ENCODE results near the gene GOLGA6A.

DNA sequence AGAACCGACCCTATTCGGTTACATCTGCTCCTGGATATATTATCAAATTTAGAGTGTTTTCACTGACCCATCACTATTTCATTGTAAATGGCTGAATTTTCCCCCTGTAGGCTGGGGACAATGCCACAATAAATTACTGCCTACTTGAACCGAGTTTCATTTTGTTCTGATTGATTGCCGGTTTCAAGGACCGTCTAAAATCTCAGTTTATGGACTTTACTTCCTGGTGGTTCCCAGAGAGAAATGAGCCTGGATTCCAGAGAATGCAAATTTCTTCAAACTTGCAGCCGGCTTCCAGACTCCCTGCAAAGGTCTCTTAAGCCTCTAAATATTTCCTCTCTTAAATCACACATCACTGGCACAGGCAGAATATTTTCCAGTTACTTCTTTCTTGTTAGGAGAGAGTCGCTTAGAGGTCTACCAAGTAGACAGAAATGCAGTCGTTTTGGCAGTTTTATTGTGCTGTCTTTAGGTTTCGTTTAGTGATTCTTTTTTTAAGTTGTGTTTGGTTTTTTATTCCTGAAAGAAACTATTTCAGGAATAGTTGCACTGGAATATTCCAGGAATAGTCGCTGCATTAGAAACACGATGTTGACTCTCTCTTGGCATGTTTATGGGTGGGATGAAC is 284.2 kb upstream of the NR2E3 start:
- RRBS = 18% methylated on average over 3 of the region's 11 CpGs

DNA sequence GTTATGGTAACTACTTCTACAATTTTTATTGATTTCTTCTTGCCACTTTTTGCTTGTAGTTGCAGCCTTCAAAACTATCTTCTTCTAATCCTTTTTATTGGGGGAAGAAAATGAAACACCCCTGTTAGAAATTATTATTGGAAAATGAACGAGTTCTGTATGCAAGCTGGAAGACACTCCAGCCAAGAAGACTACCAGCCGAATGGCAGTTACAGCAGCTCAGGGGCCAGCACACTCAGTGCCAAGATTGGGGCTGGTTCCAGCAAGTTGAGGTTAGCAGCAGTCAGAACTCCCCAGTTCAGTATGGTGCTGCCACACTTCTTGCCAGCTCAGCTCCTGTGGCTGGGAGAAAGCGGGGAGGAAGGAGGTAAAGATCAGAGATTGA is 280.3 kb upstream of the NR2E3 start:
- RRBS = no CpG with 5 or more reads among the region's 3 CpGs

- RRBS = no CpG with 5 or more reads among the region's 2 CpGs
These were observed 184.3 kb upstream of the NR2E3 start for GRCh38 chr15:71626137-71626445.

DNA sequence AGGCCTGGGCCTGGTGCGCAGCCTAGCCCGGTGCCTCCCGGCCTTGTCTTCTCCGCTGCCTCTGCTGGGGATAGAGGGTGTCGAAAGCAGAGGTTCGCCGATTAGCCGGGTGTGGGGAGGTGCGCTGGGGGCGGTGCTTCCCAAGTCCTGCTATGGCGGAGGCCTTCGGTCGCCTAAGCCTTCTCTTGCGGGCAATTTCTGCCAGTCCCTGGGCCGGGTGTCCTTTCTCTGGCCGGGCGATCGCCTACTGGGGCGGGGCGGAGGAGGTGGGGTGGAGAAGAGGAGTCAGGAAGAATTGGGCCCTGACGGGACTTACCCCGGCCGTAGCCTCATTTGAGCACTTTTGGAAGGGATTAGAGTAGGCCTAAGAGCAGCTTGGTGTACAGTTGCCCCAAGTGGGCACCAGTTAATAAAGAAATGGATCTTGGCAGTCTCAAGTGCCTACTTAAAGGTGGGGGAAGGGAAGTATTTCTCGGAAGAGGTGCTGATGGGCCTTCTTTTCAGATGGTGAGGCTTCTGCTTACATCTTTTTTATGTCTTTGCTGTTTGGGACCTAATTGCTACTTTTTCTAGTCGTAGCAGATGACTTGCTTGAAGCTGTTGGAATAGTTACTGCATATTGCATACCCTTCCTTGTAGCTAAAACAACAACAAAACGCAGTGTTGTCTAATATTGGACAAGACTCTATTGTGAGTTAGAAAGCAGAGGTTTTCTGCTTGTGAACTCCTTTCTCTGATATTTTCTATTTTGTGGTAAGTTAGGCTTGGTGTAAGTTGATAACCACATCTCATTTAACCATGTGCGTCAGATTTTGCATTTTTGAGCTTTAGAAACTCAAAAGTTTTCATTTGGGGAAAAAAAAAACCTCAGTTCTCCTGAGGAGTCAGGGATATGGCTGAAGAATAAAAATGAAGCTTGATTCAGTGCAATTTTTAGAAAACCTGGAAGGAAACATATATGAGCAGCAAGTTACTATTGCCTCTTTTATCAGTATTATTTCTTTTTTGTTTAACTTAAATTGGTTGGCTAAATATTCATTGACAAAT is 1.3 kb downstream of the ARIH1 start:
- RRBS = 3% methylated on average over 15 of the region's 27 CpGs

DNA sequence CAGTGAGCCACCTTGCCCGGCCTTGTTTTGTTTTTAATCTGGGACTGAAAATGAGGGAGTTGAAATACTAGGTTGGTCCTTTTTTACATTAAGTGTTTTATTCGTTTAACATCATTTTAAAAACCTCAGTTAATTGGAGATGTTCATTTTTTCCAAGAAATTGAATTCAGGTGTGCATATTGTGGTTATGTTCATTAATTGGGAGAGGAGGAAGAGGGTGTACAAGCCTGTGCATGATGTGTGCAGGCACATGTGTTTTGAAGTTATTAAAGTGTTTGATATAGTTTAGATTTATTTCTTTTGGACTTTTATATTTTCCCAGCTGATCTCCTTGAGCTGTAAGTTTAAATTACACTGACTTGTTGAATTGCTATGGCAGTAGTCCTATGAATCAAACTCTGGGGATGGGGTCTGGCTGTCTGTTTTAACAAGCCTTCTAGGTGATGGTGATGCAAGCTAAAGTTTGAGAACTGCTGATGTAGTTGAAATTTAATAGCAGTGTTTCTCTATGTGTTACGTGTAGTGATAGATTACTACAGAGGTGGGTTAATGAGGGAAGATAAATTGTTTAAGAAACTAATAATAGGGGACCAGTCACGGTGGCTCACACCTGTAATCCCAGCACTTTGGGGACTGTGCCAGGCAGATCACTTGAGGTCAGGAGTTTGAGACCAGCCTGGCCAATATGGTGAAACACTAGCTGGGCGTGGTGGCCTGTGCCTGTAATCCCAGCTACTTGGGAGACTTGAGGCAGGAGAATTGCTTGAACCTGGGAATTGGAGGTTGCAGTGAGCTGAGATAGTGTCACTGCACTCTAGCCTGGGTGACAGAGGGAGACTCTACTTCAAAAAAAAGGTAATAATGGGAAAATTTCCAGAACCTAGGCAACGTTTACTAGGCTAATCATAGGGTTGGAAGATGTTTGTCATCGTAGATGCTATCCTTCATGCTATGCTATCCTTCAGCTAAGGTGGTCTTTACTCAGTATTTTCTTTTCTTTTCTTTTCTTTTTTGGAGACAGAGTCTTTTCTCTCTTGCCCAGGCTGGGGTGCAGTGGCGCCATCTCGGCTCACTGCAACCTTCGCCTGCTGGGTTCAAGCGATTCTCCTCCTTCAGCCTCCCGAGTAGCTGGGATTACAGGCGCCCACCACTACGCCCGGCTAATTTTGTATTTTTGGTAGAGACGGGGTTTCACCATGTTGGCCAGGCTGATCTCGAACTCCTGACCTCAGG is 7.1 kb downstream of the ARIH1 start:
- RRBS = no CpG with 5 or more reads among the region's 17 CpGs

DNA sequence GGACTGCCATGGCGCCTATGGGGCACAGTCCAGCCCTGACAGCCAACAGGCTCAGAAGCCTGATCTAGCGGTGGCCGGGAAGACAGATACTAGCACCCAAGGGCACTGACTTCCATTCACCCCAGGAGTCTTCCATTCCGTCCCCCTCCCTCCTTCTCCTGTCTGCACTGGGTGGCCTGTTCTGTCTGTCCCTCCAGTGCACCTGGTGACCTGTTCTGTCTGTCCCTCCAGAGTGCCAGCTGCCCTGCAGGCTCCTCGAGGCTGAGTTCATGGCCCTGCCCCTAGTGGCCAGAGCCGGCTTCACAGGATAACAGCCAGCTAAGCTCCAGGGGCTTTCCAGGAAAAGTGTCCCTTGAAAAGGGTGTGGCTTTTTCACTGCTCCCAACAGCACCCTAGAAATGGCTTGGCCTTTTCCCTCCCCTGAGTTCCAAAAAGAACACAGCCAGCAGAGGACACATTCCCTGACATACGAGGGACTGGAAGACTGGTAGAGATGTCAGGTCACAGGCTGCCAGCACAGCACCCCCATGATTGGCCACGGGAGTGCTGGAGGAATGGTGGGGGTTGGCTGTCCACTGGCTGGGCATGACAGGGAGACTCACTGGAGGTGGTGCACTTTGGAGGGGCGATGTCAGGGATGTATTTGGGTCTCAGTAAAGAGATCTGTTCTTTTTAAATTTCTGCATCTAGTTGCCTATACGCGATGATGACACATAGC is 15.1 kb downstream of the HIGD2B start:
- RRBS = 50% methylated on average over 1 of the region's 11 CpGs

- RRBS = no CpG with 5 or more reads among the region's 3 CpGs
These were observed 25.4 kb downstream of the ADPGK start for GRCh38 chr15:72758062-72758636.

- RRBS = no CpG with 5 or more reads among the region's 2 CpGs
These were observed 8.8 kb downstream of the ADPGK start for GRCh38 chr15:72774590-72775349.

DNA sequence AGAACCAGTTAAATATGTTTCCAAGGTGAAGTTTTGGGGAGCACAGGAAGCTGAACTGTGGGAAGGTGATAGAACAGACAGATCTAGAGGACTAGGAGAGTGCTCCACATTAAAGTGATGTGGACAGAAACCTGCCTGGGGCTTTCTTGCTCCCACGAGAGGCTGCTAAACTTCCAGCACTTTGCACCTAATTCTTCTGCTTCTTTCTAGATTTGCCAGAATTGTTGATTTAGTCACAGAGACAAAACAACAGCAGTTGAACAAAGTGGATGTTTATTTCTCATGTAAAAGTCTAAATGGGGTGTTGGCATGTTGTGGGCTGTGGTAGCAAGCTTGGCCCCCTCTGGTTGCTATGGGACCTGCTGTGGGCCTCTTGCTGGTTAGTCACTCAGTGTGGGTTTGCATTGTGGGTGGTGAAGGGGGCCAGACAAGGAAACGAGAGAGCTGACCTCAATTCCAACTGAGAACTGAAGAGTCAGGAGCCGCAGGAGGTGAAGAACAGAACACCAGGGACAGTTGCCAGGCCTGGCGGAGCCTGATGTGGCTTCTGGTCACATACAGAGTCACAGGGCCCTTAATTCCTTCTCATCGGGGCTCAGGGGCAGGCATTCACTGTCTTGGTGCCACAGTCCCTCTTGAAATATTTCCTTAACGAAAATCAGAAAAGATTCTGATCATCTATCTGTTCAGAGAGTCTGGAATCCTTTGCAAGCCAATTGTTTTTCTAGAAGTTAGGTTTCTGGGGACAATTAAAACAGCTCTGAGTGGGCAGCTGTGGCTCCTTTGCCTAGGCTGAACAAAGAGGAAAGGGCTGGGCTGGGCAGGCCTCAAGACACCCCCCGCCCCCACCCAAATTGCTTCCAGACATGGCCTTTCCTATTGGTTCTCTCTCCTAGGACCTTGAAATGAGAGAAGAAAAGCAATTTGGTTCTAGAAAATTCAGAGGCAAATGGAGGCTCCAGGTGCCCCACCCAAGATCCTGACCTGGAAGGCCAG is 1.9 kb upstream of the ADPGK start:
- RRBS = no CpG with 5 or more reads among the region's 7 CpGs

- RRBS = 2% methylated on average over 18 of the region's 75 CpGs
These were observed 13.3 kb upstream of the ADPGK start for GRCh38 chr15:72796610-72797536.

DNA sequence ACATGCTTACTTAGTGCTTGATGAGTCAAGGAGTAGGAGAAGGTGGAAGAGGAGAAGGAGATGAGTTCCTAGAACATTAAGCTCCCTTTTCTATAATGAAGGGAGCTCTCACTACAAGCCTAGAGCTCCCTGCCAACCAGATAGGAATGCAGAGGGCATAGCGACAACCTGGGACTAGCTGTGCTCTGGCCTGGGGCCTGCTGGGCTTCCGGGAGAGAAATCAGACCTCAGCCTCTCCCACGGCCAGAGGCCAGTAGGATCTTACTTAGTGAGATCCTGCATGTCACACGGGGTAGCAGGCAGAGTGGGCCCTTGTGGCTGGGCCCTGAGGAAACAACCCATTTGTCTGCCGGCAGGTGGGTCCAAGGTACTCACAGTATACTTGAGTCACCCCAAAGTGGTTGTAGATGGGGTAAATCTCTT is 25.5 kb downstream of the INSYN1 start:
- RRBS = no CpG with 5 or more reads among the region's 5 CpGs

DNA sequence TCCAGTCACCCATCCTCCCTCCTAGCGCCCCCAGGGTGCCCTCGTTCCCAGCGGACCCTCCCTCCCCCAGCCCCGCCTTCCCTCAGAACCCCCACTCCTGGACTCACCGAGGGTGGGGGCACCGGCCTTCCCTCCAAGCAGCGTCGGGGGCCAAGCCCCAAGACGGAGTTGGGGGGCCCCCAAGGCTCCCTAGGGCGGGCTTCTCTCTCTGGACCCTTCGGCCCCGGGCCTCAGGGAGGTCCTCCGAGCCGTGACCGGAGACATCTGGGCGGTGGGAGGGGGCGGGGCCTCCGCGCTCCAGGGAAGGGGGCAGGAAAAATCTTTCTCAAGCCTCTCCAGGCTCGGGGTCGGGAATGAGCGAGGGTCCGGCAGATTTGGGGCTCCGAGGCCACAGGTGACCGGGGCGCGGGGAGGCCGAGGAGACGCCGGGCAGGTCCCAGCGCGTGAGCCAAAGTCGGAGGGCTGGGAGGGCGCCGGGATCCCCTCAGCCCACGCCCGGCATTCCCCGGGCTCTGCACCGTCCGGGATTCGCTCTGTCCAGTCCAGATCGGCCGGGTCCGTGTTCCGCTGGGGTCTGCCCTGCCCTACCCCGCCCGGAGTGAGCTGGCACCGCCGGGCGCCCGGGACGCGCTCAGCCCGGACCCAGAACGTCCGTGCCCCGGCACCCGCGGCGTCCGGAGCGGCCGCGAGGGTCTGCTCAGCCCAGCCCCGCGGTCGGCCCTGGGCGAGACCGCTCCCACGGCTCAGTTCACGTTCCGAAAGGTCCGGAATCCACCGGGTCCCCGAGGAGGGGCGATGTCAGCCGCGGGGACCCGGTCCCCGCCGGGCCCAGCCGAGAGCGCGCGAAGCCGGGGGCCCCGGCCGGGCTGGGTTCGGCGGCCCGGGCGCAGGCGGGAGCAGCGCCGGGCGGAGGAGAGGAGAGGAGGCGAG is 883 bp downstream of the INSYN1 start:
- RRBS = 4% methylated on average over 21 of the region's 97 CpGs

- RRBS = no CpG with 5 or more reads among the region's 5 CpGs
These were observed 5.8 kb upstream of the LOXL1 start for GRCh38 chr15:73920437-73920952.

GRCh38 chr15:73930270-73930673 is 4.0 kb downstream of the LOXL1 start:
- RRBS = no CpG with 5 or more reads among the region's 6 CpGs

- RRBS = no CpG with 5 or more reads among the region's 8 CpGs
These were observed 20.7 kb downstream of the LOXL1 start for GRCh38 chr15:73946964-73947426.

DNA sequence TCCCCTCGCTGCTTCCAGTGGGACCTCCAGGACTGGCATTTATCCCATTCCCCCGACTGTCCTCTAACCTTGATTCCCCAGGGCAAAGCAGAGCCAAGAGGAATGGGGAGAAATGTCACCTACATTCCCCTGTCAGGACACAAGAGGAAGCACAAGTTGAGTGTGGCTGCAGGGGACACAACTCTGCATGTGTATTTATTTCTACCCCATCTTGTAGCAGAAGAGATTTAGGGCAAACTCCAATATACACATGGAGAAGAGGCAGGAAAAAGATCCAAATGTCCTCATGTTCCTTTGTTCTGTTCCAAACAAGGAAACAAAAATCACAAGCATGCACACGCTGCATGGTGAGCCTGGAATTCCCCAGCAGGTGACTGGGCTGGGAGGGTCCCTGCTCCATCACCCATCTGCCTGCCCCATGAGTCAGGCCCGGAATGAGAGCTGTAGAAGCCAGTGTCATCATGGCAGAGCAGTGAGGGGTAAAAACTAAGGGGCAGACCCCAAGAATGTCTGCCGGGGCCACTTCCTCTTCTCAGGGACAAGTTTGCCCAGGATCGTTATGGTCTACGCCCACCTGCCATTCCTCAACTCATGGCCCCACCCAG is 4.1 kb downstream of the STOML1 start:
- RRBS = 6% methylated on average over 2 of the region's 7 CpGs

DNA sequence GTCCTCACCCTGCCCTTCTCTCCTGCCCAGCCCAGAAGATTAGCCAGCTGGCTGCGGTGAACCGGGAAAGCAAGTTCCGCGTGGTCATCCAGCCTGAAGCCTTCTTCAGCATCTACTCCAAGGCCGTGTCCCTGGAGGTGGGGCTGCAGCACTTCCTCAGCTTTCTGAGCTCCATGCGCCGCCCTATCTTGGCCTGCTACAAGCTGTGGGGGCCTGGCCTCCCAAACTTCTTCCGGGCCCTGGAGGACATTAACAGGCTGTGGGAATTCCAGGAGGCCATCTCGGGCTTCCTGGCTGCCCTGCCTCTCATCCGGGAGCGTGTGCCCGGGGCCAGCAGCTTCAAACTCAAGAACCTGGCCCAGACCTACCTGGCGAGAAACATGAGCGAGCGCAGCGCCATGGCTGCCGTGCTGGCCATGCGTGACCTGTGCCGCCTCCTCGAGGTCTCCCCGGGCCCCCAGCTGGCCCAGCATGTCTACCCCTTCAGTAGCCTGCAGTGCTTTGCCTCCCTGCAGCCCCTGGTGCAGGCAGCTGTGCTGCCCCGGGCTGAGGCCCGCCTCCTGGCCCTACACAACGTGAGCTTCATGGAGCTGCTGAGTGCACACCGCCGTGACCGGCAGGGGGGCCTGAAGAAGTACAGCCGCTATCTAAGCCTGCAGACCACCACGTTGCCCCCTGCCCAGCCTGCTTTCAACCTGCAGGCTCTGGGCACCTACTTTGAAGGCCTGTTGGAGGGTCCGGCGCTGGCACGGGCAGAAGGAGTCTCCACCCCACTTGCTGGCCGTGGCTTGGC is 38.0 kb downstream of the GOLGA6A start:
- RRBS = 85% methylated on average over 10 of the region's 33 CpGs

GRCh38 chr15:74082269-74082746 is at the start of gene GOLGA6A:
GOLGA6A (minus strand) TSS chr15:74082550.
- RRBS = no CpG with 5 or more reads among the region's 9 CpGs

- RRBS = no CpG with 5 or more reads among the region's 14 CpGs
These were observed 6.5 kb downstream of the ISLR start for GRCh38 chr15:74179819-74180680.

GRCh38 chr15:74228753-74229056 is 7.4 kb upstream of the CCDC33 start:
- RRBS = 44% methylated on average over 4 of the region's 13 CpGs